Camera-type eye (tissue), 1 donor: ENCODE measurements around a stretch of chr20.

DNA sequence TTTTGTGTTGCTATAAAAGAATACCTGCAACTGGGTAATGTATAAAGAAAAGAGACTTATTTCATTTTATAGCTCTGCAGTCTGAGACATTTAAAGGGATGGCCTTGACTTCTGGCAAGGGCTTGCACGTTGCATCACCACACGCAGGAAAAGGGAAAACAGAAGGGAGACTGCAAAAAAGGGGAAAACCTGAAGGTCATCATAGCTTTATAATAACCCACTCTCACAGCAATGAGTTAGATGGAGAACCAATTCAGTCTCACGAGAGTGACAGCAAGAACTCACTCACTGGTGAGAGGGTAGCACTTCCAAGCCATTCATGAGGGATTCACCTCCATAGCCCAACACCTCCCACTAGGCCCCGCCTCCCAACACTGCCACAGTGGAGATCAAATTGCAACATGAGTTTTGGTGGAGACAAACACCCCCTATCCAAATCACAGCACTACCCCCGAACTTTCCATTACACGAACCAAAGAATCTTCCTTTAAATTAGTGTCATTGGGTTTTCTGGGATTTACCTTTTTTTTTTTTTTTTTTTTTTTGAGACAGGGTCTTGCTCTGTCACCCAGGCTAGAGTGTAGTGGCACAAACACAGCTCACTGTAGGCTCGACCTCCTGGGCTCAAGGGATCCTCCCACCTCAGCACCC lies 31.0 kb downstream of the RIPOR3 start:
- RAMPAGE, long total RNA = no peak

DNA sequence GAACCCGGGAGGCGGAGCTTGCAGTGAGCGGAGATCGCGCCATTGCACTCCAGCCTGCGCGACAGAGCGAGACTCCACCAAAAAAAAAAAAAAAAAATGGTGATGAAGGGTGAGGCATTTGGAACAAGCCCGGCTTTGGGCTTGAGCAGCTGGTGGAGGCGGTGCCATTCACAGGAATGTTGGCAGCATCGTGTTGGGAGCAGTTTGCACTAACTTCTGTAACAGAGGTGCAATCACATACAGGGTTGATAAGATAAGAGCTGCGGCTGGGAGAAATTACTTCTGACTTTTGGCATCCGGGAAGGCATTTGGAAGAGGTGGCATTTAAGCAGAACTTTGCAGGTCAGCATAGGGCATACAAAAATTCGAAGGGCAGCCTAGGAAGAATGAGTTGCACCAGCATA lies 16.2 kb upstream of the RIPOR3 start:
- RAMPAGE, long total RNA = no peak

DNA sequence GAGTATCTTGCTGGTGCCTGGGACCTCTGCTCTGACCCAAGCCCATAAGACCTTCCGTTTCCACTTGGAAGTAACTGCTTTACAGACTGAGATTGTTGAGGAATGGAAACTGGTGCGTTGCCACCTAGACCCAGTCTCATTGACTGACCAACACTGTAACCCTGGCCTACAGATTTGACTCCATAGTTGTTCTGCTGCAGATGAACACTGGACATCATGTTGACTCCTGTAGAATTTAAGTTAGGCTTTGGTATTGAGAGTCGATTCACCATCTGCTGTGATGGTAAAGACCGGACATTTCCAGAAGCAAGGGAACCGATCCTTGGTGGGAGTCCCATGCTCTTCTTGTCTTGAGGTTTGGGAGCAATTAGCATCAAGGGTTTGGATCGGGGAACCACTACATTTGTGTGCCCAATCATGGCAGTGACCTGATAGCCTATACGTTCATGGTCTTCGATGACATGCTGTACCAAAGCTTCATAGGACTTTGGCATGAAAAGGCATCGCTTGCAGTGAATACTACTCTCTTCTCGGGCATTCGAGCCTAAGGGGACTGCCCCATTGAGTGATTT lies 37.6 kb downstream of the ADNP start:
- RAMPAGE, long total RNA = no peak

DNA sequence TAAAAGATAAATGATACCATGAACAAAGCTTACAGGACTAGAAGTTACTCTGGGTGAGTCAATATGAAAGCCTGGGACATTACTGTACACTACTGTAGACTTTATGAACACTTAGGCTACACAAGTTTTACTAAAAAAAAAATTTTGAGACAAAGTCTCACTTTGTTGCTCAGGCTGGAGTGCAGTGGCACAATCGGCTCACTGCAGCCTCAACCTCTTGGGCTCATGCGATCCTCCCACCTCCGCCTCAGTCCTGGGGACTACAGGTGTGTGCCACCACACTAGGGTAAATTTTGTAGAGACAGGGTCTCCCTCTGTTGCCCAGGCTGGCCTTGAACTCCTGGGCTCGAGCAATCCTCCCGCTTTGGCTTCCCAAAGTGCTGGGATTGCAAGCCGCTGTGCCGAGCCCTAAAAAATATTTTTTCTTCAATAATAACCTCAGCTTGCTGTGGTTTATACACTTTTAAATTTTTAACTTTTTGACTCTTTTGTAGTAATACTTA lies 35.8 kb downstream of the ADNP start:
- RAMPAGE, long total RNA = no peak

- RAMPAGE, long total RNA = no peak
Measured at GRCh38 chr20:50922154-50922888, 8.9 kb downstream of the ADNP start.

- RAMPAGE, long total RNA = no peak
Measured at GRCh38 chr20:50929182-50929912, 1.9 kb downstream of the ADNP start.

- RAMPAGE, long total RNA = no peak
Measured at GRCh38 chr20:50930110-50930441, 1.2 kb downstream of the ADNP start.

GRCh38 chr20:50955110-50955337 lies 3.3 kb downstream of the DPM1 start:
- RAMPAGE, long total RNA = no peak

- RAMPAGE, long total RNA = no peak
Measured at GRCh38 chr20:50982231-50982538, 23.6 kb downstream of the MOCS3 start.

- RAMPAGE, long total RNA = no peak
Measured at GRCh38 chr20:51457178-51457749, 85.3 kb downstream of the NFATC2 start.

DNA sequence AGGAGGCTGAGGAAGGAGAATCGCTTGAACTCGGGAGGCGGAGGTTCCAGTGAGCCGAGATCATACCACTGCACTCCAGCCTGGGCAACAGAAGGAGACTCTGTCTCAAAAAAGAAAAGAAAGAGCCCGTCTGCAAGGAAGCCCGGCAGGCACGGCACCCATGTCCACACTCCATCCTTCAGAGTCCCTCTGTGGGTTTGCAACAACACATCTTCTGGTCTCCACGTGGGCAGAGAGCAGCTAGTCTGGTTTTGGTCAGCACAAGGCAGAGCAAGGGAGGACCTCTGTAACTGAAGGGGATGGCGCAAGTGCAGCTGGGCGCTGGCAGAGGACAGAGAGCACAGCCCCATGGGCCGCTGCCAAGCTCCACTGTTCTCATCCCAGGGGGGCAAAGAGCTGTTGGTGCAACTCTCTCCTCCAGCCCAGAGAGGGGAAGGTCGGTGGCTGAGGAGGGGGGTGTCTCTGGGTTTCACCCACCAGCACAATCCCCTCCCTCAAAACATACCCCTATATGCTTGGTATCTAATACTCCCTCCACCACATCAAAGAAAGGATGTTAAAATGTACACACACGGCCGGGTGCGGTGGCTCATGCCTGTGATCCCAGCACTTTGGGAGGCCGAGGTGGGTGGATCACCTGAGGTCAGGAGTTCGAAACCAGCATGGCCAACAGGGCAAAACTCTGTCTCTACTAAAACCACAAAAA lies 9.2 kb downstream of the ATP9A start:
- RAMPAGE, long total RNA = no peak

GRCh38 chr20:51760925-51761214 lies 7.3 kb downstream of the ATP9A start:
- RAMPAGE, long total RNA = no peak

- RAMPAGE, long total RNA = no peak
Measured at GRCh38 chr20:51799738-51800506, 2.4 kb downstream of the SALL4 start.

DNA sequence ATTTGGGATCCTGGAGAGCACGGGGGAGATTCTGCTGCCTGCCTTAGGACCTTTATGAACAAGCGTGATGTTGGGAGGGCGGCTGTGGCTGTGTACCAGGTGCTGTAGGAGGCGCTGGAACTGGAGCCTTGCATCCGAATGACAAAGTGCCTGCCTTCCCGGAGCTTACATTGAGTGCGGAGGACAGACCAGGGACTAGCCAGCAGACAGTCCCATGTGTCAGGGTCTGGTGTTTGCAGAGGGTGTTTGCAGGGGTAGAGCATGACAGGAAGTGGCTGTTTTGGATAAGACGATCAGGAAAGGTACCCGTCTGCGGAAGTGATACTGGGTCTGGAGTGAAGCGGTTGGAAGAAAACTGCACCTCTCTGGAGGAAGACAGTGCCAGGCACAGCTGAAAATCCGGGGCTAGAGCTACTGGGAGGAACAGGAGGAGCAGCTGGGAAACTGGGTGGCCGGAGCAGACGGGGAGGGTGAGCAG lies 12.0 kb downstream of the TSHZ2 start:
- RAMPAGE, long total RNA = no peak

DNA sequence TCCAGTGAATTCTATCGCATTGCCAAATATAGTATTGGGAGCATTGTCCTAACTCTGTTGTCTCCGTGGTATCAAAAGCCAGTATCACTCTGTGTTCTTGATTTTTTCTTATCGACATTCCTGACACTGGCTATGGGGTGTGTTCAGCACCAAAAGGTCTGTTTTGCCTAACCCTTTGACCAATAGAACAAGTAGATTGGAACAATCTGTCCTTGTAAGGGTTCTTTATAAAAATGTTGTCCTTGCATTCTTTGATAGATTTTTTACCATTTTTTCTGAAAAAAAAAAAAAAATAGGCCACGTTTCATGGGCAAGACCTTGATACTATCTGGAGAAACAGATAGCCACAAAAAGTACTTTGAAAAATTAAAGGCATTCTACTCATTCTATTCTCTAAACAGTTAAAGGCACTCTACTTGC lies 161.5 kb downstream of the TSHZ2 start:
- RAMPAGE, long total RNA = no peak

GRCh38 chr20:53308606-53309517 lies 284.8 kb downstream of the ZNF217 start:
- RAMPAGE, long total RNA = no peak

GRCh38 chr20:53591151-53592011 lies 2.3 kb downstream of the ZNF217 start:
- RAMPAGE, long total RNA = no peak

GRCh38 chr20:53609397-53610149 lies 15.9 kb upstream of the ZNF217 start:
- RAMPAGE, long total RNA = no peak

DNA sequence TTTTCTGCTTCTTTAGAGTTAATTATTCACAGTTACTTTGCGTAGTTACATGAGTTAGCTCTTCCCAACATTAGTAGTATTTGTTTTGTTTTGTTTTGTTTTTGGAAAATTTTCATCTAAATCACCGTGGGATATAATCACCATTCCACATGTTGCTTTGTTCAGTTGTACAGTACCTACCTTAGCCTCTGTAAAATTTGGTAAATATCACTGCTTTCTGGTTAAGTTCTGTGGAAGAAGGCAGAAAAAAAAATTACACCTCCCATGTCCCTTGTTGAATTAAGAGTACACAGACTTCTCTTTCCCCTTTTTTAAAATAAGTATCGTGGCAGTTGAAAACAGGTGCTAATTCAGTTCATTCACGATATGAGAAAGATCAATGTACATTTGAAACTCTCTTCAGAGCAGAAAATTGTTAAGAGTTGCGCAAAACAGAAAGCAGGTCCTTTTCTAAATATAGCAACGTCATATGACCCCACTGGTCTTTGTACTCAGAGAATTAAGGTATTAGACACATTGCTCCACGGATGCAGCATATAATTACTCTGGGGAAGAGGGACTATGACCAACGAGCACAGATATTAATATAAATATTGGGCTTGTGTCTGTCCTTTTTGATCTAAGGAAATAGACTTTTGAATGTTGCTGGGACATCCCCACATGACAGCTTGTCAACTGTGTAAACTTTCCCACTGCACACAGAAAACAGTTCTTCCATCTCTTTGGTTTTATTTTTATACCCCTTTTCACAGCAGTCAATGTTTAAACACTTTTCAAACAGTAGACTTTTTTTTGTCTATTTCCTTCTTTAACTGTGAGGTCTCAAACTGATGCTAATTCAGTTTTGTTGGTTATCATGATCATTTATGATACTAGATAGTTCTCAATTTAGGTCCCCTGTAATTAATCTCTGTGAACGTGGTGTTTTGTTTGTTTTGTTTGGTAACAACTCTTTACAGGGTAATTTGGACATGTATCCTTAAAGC lies 58.7 kb upstream of the ZNF217 start:
- RAMPAGE, long total RNA = no peak

DNA sequence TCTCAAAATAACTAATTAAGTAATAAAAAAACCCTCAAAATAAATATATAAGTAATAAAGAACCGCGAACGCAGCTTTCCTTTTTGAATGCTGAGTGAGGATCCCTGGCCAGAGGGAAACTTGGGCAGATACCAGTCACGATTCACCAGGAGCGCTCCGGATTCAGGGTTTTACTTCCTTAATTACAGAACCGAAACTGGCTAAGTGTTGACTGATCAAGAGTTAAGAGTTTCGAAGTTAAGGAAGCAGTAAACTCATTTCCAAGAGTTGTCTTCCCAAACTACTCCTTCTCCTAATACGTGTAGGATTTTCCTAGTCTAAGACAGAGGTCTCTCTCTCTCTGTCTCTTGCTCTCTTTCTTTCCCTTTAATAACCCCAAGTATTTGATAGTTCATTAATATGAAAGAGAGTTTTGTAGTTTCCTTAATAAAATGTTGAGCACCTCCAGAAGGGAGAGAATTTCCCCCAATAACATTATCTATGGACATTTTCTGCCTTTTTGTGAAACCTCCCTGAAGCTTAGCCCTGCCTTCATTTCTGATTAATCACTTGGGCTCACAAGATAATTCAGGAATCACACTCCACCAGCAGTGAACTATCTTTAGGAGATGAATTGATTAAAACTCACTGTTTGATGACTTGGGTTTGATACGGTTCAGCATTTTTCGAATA lies 61.5 kb upstream of the ZNF217 start:
- RAMPAGE, long total RNA = no peak